Thoracic aorta endothelial cell (primary cell): ENCODE measurements around a stretch of chr1.

GRCh38 chr1:201696142-201696798, 132.7 kb upstream of the IPO9 start:
- CAGE, long polyA plus RNA: no peak

DNA sequence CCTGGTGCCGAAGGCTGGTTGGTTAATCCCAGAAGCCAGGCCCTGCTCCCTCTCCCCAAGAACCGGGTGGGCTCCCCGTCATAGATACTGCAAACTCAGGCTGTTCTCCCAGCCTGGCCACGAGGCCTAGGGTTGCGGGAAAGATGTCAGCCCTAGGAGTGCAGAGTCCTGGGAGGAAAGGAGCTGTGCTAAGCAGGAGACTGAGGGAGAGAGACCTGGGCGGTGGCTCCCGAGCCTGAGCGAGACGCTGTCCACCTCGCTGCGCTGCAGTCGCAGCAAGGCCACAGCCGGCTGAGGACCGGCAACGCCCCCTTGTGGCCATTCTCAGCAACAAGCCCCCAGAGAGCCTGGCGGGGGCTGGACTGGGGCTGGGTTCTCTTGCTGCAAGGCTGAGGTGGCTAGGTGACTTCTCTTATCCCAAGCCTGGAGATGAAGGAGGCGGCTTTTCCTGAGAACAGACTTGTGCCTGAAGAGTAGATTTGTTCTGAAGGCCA, 124.8 kb upstream of the IPO9 start:
- CAGE, long polyA plus RNA: no peak

GRCh38 chr1:201719469-201720387, 109.2 kb upstream of the IPO9 start:
- CAGE, long polyA plus RNA: no peak

DNA sequence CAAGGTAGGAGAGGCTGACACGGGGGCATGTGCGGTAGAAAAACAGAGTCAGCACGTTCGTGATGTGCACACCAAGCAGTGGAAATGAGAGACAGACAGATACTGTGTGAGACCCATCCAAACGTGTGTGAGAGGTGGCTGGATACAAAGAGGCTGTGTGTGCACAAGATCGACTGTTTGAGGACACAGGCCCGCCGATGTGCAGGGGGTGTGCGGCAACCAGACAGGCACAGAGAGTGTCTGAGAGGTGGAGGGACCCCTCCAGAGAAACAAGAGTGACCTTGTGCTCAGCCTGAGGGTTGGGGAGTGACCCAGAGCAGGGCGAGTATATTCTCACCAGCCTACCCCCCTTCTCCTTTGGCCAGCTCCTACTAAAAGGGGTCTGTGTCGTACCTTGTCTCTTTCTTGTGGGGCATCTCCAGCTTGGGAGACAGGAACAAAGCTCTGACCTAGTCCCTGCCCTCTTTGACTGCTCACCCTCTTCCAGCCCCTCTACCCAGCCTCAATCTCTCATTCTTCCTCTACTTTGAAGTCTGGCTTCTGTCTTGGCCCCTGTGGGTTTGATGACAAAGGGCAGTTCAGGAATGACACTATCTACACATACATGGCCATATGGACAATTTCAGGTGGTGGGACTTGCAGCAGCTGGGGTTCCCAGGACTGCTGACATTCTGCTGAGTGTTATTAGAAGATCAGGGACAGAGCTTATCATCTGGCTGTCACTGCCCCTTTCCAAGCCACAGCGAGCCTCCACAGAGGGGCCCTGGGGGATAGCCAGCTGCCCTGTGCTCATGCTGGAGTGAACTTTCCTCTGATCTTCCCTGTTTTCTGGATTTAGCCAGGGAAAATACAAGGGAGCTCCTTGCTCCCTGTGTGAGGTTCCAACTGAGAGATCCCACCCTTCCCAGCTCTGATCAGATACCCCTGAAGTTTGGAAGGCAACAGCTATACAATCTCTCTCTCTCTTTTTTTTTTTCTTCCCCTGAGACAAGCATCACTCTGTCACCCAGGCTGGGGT, 97.5 kb upstream of the IPO9 start:
- CAGE, long polyA plus RNA: no peak

- CAGE, long polyA plus RNA: no peak
These were observed 91.2 kb upstream of the IPO9 start for GRCh38 chr1:201737559-201738293.

- CAGE, long polyA plus RNA: no peak
These were observed 88.8 kb upstream of the IPO9 start for GRCh38 chr1:201740164-201740487.

DNA sequence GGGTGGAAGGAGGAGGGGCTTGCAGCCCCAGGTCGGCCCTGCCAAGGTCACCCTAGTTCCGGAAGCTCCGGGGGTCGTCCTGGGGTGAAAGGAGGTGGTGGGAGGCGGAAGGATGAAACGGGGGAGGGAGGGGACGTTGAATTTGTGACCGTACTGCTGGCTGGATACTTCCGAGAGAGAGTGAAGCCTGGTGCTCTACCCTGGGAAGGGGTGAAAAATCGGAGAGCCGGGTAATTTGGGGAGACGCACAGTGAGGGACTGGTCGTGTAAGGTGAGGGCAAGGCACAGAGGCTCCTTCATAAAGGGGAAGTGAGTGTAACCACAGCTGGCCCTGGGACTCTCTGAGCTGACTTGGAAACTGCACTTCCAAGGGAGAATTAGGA, 88.5 kb upstream of the IPO9 start:
- CAGE, long polyA plus RNA: no peak

GRCh38 chr1:201786655-201787242, 42.2 kb upstream of the IPO9 start:
- CAGE, long polyA plus RNA: no peak

DNA sequence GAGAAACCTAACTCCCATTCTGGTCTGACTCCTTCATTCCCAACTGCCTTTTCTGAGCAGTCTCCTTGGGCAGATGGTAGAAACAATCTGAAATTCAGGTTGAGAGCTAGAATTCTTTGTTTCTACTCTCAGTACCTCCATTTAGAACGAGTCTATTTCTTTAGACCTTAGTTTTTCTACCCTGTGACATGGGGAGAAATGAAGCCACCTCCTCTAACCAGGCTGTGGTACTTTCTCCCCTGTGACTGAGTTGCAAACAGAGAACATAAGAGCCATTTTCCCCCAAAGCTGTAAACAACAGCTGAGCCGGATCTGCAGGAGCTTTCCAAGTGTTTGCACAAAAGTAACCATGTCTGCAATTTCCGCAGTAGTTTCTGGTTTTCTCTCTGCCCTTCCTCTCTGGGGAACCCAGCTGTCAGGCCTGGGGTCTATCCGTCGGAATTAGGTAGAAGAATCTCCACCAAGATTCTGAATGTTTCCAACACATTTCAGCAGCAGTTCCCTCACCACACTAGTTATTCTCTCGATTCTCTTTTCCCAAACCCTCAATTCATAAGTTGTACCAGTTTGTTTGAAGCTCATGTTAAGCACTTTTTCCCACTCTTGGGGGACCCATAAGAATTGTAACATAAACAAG, 37.6 kb upstream of the IPO9 start:
- CAGE, long polyA plus RNA: no peak

GRCh38 chr1:201884258-201885096, 4.2 kb upstream of the SHISA4 start:
- CAGE, long polyA plus RNA: no peak

DNA sequence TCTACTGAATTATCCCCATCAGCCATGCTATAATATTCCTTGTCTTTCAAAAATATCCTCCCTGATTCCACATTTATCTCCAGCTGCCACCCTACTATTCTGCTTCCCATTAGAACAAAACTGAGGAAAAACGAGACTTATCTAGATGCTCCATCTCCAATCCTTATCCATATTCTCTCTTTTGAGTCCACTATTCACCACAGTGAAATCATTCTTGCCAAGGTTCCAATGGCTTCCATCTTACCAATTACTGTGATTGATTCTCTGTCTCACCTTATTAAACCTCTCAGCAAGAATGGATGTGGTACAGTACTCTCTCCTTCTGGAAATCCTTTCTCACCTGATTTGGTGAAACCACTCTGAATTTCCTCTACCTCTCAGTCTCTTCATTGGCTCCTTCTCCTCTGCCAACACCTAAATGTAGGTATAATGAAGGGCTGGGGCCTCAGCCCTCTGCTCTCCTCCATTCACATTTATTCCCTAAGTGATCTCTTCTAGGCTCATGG, 11.8 kb downstream of the LMOD1 start:
- CAGE, long polyA plus RNA: no peak

DNA sequence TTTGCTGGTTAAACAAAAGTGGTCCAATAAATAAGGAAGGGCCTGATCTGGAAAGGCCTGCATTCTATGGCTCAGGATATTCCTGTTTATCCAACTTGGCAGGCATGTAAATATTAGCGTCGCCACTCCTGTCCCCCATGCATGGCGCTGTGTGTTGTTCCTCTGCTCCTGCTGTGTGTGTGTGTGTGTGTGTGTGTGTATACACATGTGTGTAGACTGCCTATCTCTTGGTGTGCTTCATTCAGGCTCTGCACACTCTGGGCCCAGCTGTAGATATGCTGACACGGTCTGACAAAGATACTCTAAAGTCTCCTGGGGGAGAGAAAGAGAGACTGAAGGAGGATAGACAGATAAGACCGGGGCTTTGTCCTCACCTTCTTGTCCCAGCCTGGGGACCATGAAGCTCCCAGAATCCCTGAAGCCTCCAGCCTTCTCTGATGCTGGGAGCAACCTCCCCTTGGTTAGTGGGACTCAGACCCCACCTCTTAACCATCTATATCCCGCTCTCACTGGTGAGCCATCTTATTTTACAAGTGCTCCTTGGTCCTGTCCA, 6.7 kb downstream of the LMOD1 start:
- CAGE, long polyA plus RNA: no peak

DNA sequence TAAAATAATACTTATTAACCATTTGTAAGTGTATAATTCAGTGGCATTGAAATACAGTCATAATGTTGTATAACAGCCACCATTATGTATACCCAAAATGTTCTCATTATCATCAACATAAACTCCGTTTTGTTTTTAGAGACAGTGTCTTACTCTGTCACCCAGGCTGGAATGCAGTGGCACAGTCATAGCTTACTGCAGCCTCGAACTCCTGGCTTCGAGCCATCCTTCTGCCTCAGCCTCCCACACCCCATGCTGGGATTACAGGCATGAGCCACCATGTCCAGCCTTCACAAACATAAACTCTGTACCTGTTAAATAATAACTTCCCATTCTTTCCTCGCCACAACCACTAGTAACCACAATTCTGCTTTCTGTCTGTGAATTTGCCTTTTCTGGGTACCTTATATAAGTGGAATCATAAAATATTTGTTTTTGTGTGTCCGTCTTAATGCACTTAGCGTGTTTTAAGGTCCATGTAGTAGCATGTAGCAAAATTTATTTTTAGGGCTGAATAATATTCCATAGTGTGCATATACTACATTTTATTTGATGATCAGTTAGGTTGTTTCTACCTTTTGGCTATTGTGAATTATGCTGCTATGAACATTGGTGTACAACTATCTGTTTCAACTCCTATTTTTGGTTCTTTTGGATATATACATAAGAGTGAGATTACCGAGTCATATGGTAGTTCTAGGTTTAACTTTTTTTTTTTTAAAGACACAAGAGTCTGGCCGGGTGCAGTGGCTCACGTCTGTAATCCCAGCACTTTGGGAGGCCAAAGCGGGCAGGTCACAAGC, 11.6 kb upstream of the RNPEP start:
- CAGE, long polyA plus RNA: no peak

GRCh38 chr1:202003001-202003589, 7.3 kb upstream of the ELF3 start:
- CAGE, long polyA plus RNA: no peak

DNA sequence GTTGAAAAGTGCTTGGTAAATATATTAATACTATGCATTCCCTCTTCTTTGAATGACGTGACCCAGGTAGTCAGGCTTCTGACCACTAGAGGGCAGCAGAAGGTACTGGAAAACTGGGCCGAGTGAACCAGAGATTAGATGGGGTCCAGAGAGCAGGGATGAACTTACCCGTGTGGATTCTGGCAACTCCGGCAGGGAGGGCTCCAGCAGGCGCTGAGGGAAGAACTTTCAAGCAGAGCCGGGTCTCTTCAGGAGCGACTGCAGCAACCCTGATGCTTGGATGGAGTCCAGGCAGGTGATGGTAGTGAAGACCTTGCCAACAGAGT, 792 bp upstream of the ELF3 start:
- CAGE, long polyA plus RNA: no peak

DNA sequence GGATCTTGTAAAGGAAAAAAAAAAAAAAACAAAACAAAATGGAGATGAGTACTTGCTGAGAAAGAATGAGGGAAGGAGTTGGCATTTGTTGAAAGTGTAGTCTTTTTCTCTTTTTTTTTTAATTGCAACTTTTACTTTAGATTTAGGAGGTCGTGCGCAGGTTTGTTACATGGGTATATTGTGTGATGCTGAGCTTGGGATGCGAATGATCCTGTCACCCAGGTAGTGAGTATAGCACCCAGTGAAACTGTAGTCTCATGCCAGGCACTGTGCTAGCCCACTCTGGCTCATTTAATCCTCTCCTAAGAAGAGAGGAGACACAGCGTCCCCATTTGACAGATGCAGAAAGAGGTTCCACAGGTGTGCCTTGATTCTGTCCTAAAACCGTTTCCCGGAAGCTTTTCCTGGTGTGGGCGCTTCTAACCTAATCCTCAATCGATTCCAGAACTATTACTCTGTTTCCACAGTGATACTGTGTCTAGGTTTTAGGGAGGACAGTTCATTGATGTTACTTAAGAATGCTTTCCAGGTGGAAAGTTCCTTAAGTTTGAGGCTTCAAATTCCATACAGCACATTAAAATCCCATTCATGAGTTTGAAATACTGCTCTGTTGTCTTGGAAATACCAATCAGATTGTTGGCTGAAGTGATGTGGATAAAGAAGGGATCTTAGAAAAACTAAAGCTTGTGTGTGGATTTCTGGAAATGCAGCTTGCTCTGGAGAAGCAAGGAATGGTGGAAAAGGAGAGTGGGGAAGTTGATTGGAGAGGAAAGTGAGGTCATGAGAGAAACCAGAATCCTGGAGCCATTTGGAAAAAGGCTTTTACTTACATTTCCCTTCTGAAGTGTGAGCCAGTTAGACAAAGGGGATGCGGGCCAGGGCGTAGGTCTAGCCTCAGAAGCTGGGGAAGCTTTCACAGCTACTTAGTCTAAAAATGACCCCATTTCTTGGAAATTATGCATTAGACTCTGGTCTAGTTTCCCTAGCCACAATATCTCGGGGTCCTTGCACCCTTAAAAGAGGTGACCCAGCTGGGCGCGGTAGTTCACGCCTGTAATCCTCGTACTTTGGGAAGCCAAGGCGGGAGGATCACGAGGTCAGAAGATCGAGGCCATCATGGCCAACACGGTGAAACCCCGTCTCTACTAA, 6.5 kb downstream of the ELF3 start:
- CAGE, long polyA plus RNA: no peak

DNA sequence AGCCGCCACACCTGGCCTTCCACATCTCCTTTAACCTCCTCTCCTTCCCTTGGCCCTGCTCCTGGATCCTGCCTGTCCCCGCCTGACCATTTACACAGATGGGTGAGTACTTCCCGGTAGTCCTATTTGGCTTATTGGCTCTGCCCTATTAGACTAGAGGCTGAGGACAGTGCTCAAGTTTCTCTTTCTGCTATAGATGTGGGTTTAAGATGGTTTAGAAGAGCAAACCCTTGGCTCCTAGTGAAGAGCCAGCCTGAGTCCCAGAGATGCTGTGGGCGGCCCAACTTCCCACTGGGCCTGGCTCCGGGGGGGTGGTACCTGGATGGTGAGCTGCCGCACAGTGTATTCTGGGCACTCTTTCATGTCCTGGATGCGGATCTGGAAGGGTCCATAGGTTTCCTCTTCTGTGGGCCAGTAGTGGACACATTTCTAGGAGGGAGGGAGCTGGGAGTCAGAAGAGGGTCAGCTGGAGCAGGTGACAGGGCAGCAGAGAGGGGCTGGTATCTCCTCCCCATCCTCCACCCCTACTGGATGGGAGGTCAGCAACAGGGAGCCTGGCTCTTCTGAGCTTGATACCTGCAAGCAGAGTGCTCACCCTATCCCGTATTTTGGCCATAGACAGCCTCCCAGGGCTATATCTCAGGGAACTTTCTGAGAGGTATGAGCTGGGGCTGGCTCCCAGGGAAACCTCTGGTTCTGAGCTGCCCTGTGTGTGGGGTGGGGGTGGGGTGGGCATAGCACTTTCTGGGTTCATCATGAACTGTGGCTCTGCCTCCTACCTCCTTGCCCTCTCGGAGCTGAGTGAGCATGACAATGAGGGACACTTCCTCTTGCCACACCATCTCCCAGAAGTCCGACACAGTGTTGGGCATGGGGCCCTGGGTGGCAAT, 6.8 kb downstream of the PTPN7 start:
- CAGE, long polyA plus RNA: no peak

DNA sequence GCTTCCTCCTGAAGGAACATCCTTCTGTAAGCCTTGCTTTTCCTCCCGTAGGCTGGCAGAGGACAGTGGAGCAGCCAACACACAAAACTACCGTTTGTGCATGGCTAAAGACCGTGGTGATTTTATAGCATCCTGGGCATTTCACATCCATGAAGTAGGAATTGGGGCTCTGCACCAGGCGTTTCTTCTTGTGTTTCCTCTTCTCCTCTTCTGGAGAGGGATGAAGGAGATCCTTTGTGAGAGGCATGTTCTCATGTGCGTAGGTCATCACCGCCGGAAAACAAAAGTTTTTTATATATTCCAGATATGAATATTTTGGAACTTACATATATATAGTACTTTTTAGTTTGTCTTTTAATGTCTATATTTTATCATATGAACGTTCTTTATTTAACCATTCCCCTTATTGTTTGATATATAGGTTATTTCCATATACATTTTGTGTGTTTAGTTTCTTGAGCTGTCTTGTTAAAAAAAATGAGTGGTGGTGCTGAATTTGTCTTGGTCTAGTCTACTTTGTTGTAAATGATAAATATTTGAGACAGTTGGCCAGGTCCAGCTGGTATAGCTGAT, 123.5 kb downstream of the PPP1R12B start:
- CAGE, long polyA plus RNA: no peak

DNA sequence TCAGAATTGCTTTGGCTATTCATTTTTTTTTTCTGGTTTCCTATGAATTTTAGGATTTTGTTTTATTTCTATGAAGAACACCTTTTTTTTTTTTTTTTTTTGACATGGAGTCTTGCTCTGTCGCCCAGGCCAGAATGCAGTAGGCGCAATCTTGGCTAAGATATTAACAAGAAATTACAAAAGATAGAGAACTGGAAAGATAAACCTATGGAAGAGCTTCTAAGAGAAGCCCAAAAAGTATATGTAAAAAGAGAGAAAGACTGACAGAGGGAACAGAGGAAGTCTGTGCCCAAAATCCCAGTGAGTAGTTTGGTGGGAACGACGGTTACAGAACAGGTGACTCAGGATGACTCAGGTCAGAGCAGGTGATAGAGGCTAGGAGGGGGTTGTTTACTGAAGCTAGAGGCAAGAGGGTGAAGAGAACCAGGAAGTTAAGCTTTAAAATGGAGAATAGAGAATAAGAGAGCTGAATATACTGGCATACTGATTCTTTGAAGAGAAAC, 134.7 kb downstream of the PPP1R12B start:
- CAGE, long polyA plus RNA: no peak

DNA sequence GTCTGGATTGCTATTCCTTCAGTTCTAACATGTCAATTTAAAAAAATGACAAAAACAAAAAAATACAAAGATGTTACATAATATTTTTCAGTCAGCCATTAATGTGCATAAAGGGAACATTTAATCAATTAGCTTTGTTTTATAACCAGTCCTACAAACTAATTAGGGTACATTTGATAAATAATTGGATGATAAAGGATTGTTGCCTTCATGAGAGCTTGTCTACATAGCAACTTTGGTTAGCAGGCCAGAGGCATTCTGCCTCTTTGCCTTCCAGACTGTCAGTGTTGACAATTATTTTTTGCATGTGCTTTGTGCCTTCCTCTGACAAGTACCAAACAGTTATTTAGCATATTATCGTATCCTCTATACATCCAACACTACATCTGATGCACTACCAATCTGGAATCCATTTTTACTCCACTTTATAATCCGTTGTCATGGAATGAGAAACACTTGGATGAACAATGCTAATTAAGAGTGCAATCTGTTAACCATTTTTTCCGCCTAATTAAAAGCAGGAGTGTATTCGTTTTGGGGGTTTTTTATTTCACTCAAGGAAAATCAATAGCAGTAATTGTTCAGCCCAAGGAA, 165.5 kb downstream of the SYT2 start:
- CAGE, long polyA plus RNA: no peak